Cardiac muscle cell (in vitro differentiated cells and primary cell): ENCODE measurements around a stretch of chr7.

GRCh38 chr7:157370783-157371751 lies 34.3 kb downstream of the DNAJB6 start:
- RAMPAGE, long total RNA = no peak
- RRBS = no CpG with 5 or more reads among the region's 21 CpGs

GRCh38 chr7:157411554-157412038 lies 74.8 kb downstream of the DNAJB6 start:
- RAMPAGE, long total RNA = no peak
- RRBS = no CpG with 5 or more reads among the region's 22 CpGs

- RAMPAGE, long total RNA = no peak
- RRBS = no CpG with 5 or more reads among the region's 9 CpGs
These were observed 188.9 kb downstream of the DNAJB6 start for GRCh38 chr7:157525731-157525989.

DNA sequence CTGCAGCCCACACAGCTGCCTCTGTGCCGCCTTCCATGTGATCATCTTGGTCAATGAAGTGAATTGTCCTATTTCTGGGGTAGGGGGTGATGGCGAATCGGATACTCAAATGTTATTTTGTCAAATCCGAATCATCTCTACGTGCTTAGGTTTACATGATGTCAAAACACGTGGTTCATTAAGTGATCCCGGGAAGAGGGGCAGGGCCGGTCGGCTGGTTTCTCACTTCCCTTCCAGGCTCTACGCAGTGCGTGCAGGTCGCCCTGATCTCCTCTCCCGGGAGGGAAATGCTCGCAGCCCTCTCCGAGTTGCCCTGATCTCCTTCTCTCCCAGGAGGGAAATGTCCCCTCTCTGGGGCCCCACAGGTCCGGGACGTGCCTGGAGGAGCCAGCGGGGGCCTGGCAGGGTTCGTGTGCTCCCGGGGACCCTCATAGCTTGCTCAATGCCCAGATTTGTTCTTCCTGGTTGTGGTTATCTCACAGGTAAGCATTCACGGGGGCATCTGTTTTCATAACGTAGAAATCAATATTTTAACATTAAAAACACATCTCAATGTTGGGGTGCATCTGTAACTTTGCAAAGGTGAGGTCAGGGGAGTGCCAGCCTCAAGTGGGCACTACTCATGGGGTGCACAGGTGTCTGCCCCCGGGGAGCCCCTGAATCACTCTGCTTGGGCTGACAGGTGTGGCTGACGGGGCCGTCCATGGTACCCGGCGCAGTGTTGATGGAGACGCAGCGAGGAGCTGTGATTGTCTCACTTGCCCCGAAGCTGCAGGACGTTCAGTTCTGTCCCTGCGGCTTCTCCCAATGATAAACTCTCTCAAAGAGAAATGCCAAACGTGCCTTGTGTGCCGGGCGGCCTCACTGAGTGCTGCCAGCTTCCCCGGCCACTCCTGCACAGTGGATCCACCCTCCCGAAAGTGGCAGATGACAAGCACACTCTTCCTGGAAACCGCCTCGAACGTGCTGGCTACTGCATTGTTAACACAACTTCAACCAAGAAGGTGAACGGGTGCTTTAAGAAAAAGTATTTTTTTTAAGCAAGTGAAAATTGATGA lies 203.0 kb downstream of the DNAJB6 start:
- RAMPAGE, long total RNA = no peak
- RRBS = 85% methylated on average over 17 of the region's 41 CpGs

DNA sequence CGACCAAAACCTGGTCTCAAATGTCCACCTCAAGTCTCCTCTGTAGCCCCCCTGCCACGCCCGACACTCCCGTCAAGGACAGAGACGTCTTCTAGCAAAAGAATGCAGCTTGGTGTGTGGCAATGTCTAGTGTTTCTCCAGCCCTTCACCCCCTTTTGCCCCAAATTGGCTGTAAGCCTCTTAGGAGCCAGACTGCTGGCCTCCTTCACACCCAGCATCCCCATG lies 305.1 kb downstream of the DNAJB6 start:
- RAMPAGE, long total RNA = no peak
- RRBS = no CpG with 5 or more reads among the region's 5 CpGs

DNA sequence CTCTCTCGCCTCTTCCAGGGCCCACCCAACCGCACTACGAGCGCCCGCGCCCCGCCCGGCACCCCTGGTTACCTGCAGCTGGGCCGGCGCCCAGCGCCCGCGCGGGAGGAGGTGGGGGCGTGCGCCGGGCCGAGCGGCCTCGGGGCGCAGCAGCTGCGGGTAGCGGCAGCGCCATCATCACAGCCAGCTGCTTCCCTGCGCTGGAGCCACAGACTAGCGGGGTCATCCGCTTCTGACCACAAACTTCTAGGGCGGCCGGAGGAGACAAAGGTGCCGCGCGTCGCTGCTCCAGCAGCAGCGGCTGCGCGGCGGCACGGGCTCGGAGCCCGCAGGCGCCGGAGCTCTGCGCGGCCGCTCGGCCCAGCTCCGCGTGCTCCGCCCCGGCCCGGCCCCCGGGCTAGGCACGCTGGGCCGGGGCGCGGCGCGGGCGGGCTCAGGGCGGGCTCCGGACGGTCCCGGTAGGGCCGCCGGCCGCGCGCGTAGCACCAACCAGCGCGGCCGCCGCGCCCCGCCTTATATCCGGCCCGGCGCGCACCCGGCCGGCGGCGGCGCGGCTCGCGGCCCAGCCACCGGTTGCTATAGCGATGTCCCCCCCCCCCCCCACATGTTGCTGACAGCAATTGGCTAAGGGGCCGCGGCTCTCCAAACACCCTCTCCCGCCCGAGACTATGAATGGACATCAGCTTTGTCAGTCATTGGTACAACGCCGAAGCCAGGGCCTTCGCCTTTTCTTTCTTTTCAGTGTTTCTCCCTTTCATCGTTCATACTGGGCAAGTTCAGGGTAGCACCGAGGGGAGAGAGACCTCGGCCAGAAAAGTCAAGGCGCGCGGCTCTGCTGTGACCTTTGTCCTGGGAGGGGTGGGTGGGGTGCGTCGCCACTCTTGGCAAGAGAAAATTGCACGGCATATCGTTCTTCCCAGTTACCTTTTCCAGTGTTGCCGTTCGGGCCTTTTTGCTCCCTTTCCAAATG lies 354.0 kb downstream of the DNAJB6 start:
- RAMPAGE, long total RNA = no peak
- RRBS = 2% methylated on average over 42 of the region's 108 CpGs

DNA sequence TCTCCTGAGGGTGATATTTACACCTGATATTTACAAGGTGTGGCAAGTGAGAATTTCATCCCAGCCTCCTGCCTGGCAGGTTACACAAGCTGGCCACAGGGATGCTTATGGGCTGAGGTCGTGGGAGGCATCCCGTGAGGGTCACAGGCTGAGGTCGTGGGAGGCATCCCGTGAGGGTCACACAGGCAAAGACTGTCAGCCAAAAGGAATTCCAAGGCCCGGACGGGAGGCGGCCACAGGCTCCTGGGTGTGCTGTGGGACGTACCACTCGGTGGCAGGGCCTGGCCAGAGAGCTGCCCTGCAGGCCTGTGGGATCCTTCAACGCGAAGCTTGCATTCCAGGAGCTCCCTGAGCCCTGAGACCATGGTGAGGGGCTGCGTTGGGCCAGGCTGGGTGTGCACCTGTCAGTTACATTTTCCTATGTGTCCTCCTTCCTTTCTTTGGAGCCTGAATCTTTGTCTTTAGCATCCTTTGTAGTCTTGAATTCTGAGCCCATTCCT lies 460.6 kb downstream of the DNAJB6 start:
- RAMPAGE, long total RNA = no peak
- RRBS = no CpG with 5 or more reads among the region's 12 CpGs

- RAMPAGE, long total RNA = no peak
- RRBS = no CpG with 5 or more reads among the region's 40 CpGs
These were observed 503.0 kb downstream of the DNAJB6 start for GRCh38 chr7:157839266-157840646.

GRCh38 chr7:158015599-158016281 lies 571.9 kb downstream of the PTPRN2 start:
- RAMPAGE, long total RNA = no peak
- RRBS = 37% methylated on average over 3 of the region's 24 CpGs

GRCh38 chr7:158237672-158238363 lies 349.8 kb downstream of the PTPRN2 start:
- RAMPAGE, long total RNA = no peak
- RRBS = 92% methylated on average over 14 of the region's 30 CpGs

DNA sequence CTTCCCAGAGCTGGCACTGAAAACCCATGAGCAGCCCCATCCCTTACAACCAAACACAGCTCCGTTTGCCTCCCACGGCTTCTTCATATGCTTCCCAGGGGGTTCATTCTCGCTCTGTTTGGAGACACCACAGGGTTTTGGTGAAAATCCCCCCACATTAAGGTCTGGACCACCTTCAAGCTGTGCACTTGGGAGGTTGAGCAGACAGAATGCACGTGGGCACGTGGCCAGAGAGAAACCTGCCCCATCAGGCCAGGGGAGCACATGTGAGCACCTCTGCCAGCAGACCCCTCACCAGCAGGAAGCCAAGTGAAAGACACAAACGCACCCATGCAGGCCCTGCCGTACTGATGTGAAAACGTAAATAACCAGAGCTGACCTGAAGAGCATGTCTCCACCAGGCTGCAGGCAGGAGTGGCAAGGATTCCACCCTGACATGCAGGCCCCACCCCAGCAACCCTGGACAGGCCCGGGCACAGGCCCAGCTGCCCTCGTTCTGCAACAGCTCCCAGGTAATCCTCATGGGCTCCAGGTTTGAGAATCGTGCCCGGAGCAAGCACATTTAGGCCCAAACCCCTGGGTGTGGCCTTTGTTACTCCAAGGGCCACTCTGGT lies 184.6 kb downstream of the PTPRN2 start:
- RAMPAGE, long total RNA = no peak
- RRBS = 72% methylated on average over 4 of the region's 12 CpGs

DNA sequence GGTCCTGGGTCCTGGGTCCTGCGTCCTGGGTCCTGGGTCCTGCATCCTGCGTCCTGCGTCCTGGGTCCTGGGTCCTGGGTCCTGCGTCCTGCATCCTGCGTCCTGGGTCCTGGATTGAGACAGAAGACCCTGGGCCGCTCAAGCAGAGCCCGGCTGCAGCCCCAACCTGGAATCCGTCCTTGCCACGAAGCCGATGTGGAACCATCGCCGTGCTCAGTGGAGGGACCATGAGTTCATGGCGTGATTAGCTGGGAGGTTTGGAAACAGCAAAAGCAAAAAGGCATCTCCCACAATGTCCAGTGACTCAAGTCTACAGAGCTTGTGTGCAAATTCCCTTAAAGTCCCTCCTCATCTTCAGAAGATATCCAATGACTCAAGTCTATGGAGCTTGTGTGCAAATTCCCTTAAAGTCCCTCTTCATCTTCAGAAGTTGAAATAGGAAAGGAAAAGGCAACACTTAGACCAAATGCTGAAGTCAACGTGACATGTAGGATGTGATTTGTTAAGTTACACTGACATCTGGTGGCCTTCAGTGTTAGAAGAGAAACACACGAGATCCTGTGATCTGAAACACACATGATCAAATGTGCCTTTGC lies 179.9 kb downstream of the PTPRN2 start:
- RAMPAGE, long total RNA = no peak
- RRBS = no CpG with 5 or more reads among the region's 15 CpGs

- RAMPAGE, long total RNA = no peak
- RRBS = no CpG with 5 or more reads among the region's 9 CpGs
These were observed 120.0 kb downstream of the PTPRN2 start for GRCh38 chr7:158467462-158468136.

- RAMPAGE, long total RNA = no peak
- RRBS = 74% methylated on average over 6 of the region's 51 CpGs
These were observed 102.8 kb downstream of the PTPRN2 start for GRCh38 chr7:158484625-158485396.

GRCh38 chr7:158777709-158778386 lies 51.5 kb downstream of the ESYT2 start:
- RAMPAGE, long total RNA = no peak
- RRBS = no CpG with 5 or more reads among the region's 12 CpGs

GRCh38 chr7:158778525-158779254 lies 50.6 kb downstream of the ESYT2 start:
- RAMPAGE, long total RNA = no peak
- RRBS = no CpG with 5 or more reads among the region's 6 CpGs

DNA sequence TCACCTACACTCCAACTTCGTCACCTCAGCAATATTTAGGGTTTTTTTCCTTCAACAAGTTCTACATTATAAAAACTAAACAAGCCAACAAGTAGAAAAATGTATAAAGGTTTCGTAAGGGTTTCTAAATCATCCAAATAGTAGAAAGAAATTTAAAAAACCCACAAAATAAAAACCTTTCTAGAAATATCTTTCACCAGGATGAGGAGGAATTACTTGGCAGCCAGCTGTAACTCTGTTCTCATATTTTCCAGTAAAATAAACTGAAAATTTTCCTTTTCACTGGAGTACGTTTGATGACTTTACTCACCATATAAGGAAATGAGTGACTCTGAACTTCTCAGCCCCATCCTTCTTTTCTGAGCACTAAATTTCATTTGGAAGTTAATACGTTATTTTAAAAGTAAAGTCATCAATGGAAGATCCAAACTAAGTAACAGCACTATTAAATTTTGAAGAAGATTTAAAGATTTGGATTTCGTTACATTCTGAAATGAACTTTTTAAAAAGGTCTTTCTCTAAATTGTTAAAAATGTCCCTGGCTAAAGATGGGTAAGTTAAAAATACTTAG lies 43.5 kb downstream of the ESYT2 start:
- RAMPAGE, long total RNA = no peak
- RRBS = no CpG with 5 or more reads among the region's 5 CpGs

DNA sequence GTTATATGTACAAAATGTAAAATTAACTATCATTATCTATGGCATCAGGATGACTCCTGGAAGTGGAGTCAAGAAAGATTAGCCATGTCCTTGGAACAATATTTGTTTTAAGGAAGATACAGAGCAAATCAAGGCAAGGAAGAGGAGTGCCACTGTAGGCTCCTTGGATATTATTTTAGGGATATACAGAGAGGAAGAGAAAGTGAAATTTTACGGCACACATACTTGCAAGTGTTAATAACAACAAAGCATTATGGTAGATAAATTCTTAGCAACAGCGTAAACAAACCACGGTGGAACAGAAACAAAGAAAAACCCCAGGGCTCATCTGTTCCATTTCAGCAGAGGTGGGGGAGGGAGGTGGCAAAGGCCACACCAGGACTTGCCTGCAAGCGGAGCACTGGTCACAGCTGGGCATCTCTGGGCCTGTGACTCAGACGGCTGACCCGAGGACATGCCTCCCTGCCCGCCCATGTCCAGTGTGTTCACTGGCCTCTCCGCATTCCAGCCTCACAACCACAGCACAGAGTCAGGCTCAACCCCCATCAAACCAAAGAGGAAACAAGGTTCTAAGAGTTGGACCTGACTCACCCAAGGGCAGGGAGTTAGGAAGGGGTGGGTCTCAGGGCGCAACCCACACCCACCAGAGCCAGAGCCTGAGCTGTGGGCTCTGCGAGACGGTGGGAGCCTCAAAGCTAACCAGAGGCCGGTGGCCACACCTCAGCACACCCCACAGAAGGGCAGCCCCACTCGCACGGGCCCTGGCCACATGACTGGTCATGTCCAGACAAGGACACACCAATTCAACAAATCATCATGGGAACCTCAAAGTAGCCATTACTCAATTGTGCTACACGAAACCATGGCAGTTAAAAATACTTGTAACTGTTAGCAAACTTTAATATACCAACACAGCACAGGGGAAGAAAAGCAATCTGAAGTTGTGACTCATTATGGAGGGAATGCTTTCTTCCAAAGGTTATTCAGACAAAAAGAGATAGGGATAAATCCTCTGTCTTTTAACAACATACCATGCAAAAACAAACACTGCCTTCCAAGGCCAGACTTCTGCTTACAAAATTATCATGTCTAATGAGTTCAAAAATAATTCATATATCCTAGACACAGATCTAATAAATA lies 10.8 kb downstream of the ESYT2 start:
- RAMPAGE, long total RNA = no peak
- RRBS = no CpG with 5 or more reads among the region's 15 CpGs

DNA sequence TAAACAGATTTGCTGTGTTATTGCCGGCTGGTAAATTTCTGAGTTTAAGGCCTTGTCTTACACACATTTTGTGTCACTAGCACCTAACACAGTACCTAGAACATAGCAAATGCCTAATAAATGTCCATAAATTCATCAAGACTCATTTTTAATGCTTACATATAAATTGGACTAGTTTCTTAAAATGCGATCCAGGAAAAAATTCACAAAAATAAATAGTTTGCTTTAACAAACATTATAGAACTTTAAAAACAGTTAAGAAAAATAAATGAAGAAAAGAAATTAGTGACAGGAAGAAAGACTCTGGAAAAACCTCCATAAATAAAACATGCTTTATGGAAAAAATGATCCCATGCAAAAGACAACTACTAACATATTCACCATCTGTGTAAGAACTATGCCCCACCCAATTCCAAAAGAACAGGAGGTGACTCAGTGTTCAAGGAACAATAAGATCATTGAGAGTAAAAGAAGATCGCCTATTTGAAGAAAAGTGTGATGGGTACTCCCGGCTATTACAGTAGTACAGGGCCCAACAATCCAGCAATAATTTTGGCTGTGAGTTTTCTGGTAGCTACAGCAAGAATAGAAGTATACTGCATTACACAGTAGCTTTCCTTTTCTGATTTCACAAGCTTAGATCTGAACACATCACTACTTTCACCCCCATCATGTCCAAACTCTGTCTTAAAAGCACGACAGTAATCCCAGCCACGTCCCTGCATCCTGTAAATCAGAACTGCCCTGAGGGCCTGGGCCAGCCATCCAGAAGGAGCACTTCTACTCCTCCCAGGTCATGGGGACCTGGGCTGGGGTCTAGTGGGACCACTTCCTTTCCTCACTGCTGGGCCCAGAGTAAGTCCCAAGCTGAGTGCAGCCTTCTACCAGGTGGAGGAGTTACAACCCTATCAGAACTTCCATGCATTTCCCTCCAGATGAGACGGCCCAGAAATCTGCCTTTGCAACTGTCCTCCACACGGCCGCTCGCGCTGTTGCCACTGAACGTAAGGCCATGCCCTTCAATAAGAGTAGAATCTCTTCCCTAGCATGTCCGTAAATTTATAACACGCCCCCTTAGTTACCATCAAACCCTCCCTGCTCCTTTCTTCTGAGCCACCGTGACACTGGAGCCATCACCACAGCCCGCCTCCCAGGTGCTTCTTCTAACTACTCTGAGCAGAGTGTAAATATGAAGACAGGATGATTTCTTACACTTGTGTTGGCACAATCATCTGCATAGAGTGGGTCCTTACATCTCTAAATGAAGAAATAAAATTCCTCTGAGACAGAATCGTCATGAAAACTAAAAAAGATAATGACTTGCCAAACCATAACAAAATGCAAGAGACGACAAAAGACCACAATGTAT lies 8.0 kb downstream of the ESYT2 start:
- RAMPAGE, long total RNA = no peak
- RRBS = no CpG with 5 or more reads among the region's 18 CpGs

DNA sequence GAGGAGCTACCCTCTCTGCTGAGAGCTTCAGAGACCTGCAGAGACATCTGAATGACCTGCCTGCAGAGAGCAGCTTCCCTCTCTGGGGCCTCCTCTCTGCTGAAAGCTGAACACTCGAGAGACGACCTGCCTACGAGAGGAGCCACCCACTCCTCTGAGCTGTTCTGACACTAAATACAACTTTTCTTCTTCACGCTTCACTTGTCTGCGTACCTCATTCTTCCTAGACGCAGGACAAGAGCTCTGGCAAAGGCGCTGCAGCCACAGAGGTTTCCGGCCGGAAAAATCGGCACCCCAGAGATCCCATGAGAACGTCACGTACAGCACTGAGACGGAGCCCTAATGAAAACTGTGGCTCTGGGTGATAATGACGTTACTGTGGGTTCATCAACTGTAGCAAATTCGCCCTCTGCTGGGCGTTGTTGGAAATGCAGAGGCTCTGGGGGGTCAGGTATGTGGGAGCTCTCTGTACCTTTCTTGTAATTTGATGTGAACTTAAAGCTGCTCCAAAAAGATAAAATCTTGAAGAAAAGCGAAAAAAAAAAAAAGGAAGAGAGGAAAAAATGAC lies 120.6 kb downstream of the DYNC2I1 start:
- RAMPAGE, long total RNA = no peak
- RRBS = no CpG with 5 or more reads among the region's 17 CpGs